Esophagus muscularis mucosa (tissue), 4 donors: ENCODE measurements around a stretch of chr18.

- PRO-cap, result no peak
- RAMPAGE, long total RNA, 4 experiments, result no peak in any of the 4 experiments
These were observed 8.7 kb downstream of the MBP start for GRCh38 chr18:77123786-77124388.

DNA sequence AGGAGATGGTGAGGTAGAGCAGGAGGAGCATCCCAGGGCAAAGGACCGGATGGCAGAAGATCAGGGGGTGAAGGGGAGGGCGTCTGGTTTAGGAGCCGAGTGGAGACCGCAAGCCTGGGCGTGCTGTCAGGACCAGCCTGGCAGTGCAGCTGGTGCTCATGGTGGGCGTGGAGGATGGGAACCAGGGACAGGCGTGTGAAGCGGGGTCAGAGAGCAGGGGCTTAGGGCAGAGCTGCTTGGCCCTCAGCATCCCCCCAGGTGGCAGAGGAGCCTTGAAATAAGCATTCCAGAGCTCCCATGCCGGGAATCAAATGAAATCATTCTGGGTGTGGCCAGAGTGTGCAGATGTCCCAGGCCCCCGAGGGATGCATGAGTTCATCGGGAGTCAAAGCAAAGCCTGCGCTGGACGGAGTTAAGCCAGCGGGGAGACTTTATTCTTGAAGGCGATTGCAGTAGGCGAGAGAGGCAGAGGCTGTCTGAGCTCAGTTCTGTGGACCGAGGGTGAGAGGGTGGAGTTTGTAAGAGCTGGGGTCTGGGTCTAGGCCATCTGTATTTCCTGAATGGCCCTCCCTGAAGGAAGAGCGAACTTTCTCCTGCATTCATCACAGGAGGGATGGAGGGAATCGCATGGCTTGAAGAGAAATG lies 33.1 kb upstream of the MBP start:
- PRO-cap, result unidirectional peak, plus-strand start at position 372 of the sequence; unidirectional peak, plus-strand start at position 434 of the sequence
- RAMPAGE, long total RNA, 4 experiments, result no peak in any of the 4 experiments

DNA sequence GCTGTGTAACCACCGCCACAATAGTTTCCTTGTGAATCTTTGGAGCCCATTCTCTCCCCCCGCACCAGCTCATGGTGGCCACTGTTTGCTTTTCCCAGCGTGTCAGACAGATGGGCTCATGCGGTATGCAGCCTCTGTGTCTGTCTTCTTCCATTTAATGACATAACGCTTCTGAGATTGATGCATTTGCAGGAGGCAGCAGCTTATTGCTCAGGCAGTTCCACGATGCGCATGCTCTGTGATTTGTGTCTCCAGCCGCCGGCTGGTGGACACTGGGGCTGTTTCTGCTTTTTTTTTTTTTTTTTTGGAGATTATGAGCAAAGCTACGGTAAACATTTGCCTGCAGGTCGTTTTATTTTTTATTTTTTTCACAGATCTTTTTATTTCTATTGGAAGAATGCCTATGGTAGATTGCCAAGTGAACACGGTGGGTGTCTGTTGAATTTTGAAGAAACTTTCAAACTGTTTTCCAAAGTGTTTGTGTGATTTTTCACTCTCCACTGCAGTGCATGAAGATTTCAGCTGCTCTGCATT lies 117.8 kb downstream of the GALR1 start:
- PRO-cap, result bidirectional peak, plus-strand start at position 181 of the sequence, minus-strand start at position 159 of the sequence
- RAMPAGE, long total RNA, 4 experiments, result no peak in any of the 4 experiments

- PRO-cap, result no peak
- RAMPAGE, long total RNA, 4 experiments, result no peak in any of the 4 experiments
These were observed 604.2 kb downstream of the GALR1 start for GRCh38 chr18:77853864-77854193.

DNA sequence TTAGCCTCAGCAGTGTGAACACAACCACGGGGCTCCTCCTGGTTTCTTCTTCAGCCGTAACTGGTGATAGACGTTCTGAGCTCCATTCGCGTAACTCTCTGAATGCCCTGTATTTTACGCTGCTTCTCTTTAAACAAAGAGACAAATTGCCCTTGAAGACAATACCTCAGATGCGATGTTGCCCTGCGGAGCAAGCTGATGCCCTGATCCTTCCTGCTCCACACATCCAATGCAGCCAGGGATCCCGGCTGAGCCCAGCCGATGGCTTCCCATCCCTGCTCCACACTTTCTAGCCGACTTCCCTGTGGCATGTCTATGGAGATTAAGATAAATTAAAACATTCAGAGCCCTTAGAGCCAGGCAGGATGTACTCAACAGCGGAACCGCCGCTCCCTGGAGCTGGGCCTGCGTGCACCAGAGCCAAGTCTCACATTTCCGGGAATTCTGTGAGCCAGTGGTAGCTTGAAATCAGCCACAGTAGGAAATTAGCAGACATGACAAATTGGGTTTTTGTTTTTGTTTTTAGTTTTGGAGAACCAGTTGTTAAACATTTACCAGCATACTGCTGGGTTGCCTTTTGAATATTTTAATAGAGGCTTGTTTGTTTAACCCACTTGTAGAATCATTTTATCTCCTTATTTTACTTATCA lies 620.5 kb downstream of the GALR1 start:
- PRO-cap, result no peak
- RAMPAGE, long total RNA, 4 experiments, result no peak in any of the 4 experiments

DNA sequence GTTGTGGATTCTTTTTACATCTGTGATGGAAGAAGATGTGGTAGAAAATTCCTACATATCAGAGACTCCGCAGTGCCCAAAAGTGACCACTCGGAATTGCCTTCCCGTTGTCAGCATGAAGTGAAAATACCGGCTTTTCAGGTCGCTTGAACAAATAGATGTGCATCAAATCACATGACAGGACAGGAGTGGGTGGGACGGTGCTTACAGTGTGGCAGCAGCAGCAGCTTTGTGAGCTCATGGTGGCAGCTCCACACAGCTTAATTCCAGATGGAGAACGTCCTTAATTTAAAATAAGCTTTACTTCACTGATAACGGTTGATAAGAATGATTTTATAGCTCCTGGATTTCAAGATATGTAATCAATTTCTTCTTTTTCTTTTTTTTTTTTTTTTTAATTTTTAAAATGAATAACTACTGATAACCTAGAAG lies 20.4 kb downstream of the SALL3 start:
- PRO-cap, result no peak
- RAMPAGE, long total RNA, 4 experiments, result no peak in any of the 4 experiments

DNA sequence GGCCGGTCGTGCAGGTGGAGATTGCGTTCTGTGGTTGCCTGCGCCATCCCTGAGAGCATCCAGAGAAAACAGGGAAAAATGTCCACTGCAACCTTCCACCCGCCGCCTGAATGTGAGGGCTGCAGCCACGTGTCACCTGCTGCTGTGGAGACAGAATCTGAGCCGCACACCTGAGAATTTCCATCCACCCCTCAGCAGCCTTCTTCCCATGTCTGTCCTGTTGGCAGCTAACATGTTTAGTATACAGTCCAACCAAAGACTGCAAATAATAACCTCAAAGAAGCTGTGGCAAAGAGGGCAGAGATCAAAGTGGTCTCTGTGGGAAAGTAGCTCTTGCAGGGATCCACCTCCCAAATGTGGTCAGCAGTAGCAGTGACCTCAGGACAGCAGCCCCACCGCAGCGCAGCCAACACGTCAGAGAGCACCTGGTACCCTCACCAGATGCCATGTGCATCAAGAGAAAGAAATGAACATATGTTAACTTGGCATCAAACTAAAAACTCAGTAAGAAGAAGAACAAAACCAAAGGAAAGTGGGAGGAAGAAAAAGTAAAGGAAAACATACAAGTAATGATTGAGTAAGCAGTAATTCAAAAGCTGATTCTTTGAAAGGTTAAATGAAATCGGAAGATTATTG lies 79.4 kb upstream of the NFATC1 start:
- PRO-cap, result no peak
- RAMPAGE, long total RNA, 4 experiments, result no peak in any of the 4 experiments

DNA sequence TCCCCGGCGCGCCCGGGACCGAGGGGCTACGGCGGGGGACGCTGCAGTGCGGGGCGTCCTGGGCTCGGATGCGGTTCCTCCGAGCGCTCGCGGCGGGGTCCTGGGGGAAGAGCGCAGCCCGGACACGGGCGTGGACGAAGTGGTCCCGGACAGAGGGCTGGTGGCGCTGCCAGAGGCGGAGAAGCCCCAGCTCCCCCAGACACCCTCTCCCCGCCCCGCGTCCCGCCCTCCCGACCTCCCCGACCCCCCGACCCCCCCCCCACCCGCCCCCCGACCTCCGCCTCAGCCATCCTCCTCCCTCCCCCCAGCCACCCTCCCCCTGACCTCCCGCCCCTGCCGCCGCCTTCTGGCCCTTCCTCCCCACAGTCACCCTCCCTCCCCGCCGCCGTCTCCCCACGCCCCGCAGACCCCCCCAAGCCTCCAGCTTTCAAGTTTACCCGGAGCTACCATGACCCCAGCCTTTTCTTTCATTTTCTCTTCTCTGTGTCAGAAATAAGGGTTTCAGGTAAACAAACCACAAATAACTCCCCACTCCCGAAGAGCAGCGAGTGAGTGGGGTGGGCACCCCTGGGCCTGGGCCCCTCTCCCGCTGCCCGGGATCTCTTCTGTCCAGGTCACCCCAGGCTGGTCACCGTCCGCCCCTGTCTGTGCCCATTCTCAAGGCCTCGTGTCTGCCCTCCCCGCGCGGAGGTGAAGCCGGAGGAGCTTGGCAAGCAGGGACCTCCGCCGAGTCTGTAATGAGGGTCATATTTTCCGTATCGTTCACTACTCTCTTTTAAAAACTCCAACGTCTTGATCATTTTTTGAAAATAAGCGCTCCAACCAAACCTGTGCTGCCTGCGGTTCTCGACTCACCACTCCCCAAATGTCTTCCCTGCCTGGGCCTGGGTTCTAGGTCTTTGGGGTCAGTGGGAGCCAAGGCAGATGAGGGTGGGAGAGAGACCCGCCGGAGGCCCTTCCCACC lies 5.1 kb downstream of the NFATC1 start:
- PRO-cap, result unidirectional peak, minus-strand start at position 739 of the sequence
- RAMPAGE, long total RNA, 4 experiments, result no peak in any of the 4 experiments

DNA sequence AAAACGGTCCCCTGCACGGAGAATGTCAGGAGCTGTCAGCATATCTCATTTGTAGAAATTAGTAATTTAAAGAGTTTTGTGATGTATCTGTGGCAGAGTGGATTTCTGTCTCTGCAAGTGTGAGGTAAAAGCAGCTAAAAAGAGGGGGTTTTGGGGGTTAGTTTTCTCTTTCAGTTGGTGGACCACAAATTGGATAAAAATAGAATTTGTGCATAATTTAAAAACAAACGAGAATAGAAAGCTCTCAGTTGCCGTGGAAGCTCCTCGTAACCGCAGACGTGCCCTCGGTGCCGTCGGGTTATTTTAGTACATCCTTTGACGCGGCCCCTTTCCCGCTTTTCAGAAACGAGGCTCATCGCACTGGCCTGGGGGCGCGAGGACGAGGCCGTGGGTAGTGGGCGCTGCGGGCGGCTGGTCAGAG lies 40.1 kb downstream of the NFATC1 start:
- PRO-cap, result no peak
- RAMPAGE, long total RNA, 4 experiments, result no peak in any of the 4 experiments

DNA sequence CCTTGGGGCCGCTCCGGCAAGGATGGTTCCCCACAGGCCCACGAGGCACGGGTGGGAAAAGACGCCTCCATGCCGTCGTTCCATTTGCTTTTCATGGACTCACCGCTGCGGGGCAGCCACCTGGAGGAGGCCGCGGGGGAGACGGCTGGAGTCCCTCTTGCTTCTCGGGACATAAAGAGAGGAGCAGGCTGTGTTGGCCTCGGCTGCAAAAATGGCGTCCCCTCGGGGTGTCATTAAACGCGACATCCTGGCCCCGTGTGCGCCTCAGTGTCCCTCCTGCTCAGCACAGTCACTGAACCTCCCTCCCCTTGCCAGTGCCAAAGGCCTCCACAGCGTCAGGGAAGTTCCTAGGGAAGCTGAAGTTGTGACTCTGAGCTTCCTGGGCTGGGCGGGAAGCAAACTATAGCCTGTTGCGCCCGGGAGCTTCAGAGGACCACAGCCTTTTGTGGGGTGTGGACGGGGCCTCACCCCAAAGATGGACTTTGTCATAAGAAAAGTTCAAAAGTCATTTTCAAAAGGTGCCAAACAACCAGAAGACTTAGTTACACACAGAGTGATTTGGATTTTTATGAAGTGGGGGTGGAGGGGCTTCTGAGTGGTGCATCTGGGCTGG lies 63.6 kb downstream of the NFATC1 start:
- PRO-cap, result bidirectional peak, plus-strand start at position 410 of the sequence, minus-strand start at position 291 of the sequence
- RAMPAGE, long total RNA, 4 experiments, result no peak in any of the 4 experiments

DNA sequence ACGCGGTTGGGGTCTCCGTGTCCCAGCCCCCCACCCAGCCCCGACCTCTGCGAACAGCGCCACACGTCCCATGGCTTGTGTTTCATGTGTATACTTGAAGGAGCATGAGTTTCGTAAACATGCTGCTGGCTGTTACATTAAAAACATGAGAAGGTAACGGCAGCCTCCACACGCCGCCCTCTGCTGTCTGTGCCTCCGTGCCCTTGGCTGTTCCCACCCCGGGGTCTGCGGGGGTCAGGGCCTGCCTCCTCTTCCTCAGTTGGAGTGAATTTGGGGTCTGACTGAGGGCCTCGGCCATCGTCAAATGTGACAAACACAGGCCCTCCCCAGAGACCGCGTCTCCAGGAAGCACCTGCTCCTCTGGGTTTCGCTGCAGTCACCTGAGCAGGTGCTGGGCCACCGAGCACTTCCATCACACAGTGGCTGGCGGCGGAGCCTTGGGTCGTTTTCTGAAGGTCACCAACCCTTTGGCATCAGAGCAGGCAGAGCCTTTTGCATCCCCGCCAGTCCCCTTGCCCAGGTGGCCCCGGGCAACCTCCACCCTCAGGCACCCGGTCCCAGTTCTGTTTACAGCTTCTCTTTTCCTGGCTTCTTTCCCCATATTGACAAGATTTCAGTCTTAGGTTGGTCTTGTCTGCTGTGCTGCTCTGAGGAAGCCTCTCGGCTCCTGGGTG lies 70.9 kb downstream of the NFATC1 start:
- PRO-cap, result no peak
- RAMPAGE, long total RNA, 4 experiments, result no peak in any of the 4 experiments

- PRO-cap, result no peak
- RAMPAGE, long total RNA, 4 experiments, result no peak in any of the 4 experiments
These were observed 133.1 kb downstream of the NFATC1 start for GRCh38 chr18:79528687-79529304.

- PRO-cap, result no peak
- RAMPAGE, long total RNA, 4 experiments, result no peak in any of the 4 experiments
These were observed 111.8 kb upstream of the CTDP1 start for GRCh38 chr18:79567635-79568327.

- PRO-cap, result no peak
- RAMPAGE, long total RNA, 4 experiments, result no peak in any of the 4 experiments
These were observed 5.7 kb downstream of the CTDP1 start for GRCh38 chr18:79685287-79685800.

GRCh38 chr18:79735888-79736639 lies 56.5 kb downstream of the CTDP1 start:
- PRO-cap, result no peak
- RAMPAGE, long total RNA, 4 experiments, result no peak in any of the 4 experiments

- PRO-cap, result no peak
- RAMPAGE, long total RNA, 4 experiments, result no peak in any of the 4 experiments
These were observed 55.9 kb upstream of the KCNG2 start for GRCh38 chr18:79741723-79742334.

- PRO-cap, result no peak
- RAMPAGE, long total RNA, 4 experiments, result no peak in any of the 4 experiments
These were observed 50.2 kb downstream of the SLC66A2 start for GRCh38 chr18:79901195-79901721.

DNA sequence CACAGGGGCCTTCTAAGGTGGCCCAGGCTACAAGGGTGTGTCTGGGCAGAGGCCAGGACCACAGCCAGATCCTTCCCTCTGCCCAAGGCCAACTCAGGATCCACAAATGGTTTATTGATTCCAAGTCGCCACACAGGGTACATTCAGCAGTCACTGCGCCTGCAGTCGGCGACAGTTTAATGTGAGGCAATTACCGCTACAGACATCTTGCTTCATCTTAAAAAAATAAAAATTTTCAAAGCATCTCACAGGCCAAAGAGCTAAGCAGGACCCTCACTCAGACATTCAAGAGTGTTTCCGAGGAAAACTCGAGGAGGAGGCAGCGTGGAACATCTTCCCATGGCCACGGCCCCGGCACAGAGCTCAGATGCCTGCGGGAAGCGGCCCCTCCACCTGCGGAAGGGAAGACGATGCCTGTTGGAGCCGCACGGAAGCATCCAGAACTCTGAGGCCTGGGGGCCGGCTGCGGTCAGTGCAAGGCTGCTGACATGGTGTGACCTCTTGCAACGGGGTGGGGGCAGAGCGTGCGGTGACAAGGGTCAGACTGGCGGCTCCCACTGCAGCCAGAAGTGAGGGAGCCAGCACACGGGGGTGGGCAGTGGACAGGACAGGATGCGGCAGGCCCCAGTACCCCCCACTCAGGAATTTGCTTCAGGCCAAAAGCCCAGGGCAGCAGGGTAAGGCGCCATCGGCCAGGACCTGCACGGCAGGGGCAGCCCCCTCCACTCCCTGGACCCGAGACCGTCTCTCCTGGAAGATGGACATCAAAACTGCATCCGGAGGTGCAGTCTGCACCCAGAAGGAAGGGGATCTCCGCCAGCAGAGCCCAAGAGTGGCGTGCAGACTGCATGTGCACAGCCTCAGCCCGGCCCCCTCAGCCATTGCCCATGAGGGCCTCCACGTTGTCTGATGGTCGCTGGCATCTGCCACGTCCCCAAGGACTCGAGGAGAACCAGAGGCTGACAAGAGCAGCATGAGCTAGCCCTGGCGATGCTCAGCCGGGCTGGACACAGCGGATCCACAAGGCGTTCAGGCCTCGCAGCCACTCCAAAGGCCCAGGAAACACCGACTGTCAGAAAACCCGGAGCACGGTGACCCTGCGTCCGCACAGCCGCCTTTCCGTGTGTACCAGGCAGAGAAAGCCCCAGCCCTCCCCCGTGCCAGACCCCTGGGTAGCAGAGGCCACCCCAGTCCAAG lies 48.7 kb downstream of the SLC66A2 start:
- PRO-cap, result no peak
- RAMPAGE, long total RNA, 4 experiments, result no peak in any of the 4 experiments

- PRO-cap, result no peak
- RAMPAGE, long total RNA, 4 experiments, result no peak in any of the 4 experiments
These were observed 40.2 kb downstream of the SLC66A2 start for GRCh38 chr18:79911110-79911771.

DNA sequence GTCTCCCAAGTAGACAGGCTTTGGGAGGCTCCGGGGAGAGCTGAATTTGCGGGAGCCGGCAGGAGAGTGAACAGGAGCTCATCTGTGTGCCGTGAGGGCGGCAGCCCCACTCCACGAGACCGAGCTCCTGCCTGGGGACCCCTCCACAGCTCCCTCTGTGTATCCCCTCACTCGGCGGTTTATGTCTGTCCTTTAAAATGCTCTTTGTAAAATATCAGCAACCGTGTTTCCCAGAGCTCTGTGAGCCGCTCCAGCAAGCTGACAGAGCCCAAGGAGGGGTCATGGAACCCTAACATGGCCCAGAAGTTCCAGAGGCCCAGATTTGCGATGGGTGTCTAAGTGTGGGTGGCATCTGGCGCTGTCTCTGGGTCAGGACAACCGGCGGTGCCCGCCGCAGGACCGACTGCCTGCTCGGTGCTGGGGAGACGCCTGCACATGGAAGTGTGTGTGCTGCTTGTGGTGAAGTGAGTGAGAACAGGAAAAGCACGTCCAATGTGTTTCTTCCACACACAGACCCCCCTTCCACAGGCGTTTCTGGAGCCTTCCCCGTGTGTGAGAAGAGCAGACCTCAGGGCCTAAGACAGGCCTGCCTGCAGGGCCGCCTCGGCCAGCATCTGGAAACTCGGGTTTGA lies 34.8 kb downstream of the SLC66A2 start:
- PRO-cap, result no peak
- RAMPAGE, long total RNA, 4 experiments, result no peak in any of the 4 experiments